PC-3 (cell line): ENCODE measurements around a stretch of chr15.

GRCh38 chr15:61155731-61156036 lies 73.4 kb downstream of the RORA start:
- RAMPAGE, long total RNA = no peak

GRCh38 chr15:62208956-62210201 lies 44.3 kb upstream of the C2CD4B start:
- RAMPAGE, long total RNA = no peak

GRCh38 chr15:62281669-62282154 lies 108.6 kb upstream of the TLN2 start:
- RAMPAGE, long total RNA = no peak

DNA sequence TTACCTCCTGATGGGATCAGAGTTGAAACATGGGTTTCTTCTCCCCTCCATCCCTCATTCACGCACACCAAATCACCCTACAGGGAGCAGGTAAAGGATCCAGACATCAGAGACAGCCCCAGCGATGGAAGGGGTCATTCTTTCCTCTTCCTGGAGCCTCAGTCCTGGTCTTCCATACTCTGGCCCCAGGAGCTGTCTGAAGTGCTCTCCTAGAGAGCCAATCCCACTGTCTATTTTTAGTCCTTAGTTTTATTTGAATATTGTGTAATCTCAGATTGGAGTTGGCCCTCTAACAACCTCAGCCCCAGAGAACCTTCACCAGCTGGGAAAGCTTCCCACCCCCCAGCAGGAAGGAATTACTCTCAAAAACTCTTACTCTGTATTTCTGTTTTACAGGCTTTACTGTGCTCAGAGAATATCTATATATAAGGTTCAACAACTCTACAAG lies 88.1 kb upstream of the TLN2 start:
- RAMPAGE, long total RNA = no peak

DNA sequence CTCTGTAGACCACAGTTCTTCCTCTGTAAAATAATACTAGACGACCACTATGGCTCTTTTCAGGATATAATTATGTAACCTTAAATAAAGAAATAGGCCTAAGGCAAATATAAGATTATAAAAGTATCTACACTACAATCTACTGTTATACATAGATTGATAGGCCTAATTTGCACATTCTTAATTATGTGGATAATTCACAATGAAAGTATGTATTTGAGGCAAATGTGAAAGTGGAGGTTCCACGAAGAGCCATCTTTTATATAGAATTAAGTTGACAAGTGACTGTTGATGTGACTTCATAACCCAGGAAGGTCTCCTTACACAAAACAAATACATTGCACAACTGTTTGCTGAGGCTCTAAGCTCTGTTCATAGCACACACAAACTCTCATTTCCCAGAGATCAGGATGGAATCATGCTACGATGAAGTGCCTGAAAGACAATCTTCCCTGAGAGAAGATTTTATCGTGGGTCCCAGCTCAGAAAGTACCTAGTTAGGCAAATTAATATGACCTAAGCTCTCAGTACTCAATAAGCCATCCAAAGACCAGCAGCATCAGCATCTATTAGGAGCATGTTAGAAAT lies 64.1 kb upstream of the TLN2 start:
- RAMPAGE, long total RNA = no peak

DNA sequence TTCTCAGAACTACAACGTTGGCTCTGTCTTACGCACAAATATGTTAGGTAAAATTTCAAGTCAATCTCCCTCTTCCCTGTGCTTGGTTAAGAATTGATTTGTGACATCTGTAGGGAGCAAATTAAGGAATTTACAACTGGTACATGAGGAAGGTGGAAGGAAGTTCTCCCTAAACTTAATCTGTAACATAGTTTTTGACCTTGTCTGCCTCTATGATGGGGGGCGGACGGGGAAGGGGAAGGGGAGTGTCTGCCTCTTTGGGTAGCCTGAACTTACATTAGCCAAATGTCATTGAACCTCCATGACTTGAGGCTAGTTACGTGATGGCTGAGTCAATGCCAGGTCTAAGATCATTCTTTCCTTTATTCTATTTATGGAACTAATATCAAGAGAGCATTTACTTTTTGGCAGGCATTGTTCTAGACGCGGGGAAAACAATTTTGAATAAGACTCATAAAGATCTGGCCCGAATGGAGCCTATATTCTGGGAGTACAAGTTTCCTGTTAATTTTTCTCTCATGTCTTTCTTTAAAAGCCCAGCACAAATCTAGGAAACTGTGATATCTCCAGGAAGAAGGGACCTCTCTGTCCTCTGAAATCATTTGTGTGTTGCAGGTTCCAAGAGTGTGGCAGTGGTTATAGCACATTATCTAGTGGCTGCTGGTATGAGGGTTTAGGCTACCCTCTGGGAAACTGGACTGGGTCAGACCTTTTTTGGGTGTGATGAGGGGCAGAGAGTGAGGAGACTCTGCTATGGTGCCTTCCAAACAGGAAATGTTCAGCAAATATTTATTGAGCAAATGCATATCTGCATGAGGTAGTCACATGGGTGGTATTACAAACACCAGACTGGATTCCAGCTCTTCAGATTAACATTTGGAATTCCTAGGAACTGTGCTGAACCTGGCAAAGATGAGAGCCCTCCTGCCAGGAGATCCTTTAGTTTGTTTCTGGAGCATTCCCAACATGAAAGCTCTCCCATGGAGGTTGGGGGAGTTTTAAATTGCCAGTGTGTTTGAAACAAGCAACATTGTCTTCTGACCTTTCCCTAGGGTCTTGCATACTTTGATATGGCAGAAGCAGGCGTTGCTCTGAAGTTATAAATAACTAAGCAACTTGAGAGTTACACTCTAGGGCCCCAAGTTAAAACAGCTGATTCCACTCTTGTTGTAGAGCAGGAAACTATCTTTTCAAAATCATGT lies 115.7 kb downstream of the TLN2 start:
- RAMPAGE, long total RNA = no peak

GRCh38 chr15:62558998-62559330 lies 168.6 kb downstream of the TLN2 start:
- RAMPAGE, long total RNA = no peak

GRCh38 chr15:62657553-62658081 lies 267.3 kb downstream of the TLN2 start:
- RAMPAGE, long total RNA = no peak

DNA sequence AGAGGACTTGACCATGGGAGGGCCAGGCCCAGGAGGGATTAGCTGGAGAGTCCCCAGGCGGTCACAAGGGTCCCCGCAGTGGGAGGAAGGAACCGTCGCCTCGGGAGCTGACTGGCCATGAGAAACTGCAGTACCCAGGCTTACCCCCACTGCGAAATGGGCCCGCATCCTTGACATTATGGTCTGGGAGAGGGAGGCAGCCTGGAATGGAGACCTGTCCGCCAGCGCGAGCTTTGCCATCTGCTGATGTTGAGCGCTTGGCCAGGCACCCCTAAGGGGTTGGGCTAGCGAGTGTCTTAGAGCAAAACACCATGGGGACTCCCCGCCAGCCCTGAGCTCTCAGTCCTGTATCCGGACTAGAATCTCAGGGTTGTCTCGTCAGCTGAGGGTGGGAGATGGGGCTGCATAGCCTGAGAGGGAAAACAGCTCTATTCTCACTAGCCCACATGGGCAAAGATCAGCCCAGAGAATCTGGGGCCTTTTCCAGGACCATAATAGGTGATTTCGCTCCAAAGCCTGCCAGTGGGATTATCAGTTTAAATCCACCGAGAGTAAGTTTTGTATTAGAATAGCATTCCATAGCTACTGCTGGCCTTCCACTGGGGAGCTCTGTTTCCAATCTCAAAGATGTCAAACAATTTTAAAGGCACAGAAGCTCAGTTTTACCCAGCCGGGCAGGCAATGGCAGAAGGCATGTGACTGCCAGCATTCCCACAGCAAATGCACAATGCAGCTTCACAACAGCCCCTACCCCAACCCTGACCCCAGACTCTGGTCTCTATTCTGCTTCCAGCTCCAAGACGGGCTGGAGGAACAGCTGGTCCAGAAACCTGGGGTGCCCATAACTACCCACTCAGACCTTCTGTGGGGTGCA lies 167.5 kb upstream of the TPM1 start:
- RAMPAGE, long total RNA = no peak

DNA sequence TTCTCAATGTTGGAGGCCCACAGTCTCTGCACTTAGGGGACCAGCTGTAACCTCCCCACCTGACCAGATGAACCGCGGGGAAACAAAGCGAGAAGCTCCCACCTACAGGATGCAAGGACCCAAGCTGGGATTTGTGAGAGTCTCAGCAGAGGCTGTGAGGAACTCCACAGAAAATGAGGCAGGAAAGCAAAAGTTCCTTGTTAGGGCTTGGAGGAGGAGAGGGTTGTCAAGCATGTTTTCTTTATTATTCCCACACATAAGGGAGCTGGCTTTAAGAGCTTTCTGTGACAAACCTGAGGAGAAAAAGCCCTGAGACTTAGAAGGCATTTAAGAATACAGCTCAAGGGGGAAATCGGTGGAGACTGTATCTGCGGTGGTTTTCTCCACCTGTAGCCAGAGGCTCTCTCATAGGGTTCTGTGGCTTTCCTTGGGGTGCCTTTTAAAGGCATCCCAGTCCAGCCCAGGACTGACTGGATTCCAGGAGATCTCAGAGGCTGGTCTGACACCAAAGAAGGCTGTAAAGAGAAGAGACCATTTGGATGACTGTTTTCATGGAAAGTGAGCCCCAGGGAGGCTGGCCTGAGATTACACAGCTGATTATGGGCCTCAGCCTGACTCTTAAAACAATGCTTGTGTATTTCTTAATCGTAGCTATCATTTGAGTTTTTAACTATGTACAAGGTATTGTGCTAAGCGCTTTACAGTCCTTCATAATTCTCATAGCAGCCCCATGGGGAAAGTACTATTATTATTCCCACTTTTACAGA lies 4.7 kb downstream of the TPM1 start:
- RAMPAGE, long total RNA = no peak

DNA sequence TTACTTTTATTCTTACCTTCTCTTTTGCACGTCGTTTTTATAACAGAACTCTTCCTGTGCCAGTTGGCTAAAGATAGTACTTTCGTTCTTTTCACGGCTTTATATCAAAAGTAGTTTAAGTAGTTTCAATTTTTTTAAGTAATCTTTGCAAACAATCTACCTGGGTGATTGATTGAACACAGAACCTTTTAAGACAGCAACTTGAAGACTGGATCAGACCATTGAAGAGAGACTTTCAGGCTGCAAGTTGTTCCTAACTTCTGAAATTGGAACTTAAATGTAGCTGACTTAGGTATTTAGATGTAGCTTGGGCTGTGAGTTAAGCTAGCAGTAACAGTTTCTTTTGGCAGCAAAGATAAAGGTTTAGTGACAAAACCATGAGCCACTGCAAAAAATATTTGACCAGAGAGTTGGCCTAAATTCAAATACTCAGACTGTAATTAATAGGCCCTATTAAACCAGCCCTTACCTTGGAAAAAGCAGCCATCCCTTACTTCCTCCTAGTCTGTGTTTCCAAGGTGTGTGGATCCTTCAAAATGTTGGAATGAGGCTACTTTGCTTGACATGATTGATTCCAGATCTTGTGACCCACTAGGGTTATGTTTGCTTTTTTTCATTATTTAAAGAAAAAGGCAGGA lies 8.1 kb downstream of the TPM1 start:
- RAMPAGE, long total RNA = no peak

DNA sequence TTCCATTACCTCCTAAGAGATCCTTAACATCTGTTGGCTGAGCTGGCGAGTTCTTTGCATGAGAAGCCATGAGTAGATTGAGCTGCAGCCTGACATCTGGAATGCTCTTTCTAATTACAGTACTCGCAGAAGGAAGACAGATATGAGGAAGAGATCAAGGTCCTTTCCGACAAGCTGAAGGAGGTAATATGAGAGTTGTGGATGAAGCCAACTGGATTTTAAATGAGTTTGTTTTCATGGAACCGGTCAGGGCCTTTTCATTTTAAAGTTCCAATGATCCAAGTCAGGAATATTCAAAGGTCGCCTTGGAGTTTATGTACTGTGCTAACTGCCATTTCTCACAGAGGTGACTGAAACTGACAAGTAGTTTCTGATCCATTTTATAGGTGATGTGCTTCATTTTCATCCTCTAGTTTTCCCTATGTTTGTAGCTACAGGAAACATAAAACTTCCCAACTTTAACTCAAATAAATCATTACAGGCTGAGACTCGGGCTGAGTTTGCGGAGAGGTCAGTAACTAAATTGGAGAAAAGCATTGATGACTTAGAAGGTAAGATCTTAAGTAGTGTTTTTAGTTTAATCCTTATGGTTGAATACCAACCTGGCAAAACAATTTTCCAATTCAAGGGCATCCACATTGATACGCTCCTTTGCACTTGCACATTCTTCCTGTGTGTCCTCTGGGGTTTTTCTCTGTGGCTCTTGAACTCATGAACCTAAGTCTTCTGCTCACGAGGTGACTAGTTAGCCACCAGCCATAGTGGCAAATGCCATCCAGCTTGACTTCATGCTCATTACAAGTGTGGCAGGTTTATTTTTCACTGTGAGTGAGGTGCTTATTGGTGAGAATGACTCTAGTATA lies 19.8 kb downstream of the TPM1 start:
- RAMPAGE, long total RNA = no peak

GRCh38 chr15:63079790-63080295 lies 37.3 kb downstream of the TPM1 start:
- RAMPAGE, long total RNA = no peak

GRCh38 chr15:63308021-63308813 lies 30.8 kb downstream of the APH1B start:
- RAMPAGE, long total RNA = no peak

- RAMPAGE, long total RNA = no peak
Measured at GRCh38 chr15:63325501-63326365, 48.3 kb downstream of the APH1B start.

GRCh38 chr15:63371509-63372091 lies 10.0 kb downstream of the CA12 start:
- RAMPAGE, long total RNA = no peak

DNA sequence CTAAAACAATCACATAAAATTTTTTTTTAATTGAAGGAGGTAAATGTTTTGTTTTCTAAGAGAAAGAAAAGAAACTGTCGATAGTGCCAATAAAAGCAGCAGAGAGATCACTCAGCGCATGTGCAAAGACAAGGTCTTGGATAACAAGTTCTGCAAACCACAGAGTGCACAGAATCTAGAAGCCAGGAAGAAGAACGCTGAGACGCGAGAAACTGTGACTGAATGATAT lies 10.9 kb upstream of the CA12 start:
- RAMPAGE, long total RNA = no peak

DNA sequence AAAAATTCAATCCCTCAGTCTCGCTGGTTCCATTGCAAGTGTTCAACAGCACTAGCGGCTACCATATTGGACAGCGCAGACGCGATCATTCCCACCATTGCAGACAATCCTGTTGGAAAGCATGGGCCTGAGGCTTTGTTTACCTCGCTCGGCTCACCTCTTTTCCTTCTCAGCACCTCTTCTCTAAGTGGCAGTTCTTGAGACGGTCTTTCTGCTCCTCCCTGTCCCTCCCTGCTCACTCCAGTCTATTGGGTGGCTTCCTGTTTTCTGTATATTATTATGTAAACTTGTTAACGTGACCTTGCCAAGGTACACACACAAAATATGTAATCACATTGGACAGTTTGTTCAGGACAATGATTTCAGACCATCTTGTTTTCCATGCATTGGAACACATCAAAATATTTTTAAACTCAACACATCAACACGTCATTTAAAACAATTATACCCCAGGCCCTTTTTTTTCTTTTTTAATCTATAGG lies 21.9 kb upstream of the CA12 start:
- RAMPAGE, long total RNA = no peak

DNA sequence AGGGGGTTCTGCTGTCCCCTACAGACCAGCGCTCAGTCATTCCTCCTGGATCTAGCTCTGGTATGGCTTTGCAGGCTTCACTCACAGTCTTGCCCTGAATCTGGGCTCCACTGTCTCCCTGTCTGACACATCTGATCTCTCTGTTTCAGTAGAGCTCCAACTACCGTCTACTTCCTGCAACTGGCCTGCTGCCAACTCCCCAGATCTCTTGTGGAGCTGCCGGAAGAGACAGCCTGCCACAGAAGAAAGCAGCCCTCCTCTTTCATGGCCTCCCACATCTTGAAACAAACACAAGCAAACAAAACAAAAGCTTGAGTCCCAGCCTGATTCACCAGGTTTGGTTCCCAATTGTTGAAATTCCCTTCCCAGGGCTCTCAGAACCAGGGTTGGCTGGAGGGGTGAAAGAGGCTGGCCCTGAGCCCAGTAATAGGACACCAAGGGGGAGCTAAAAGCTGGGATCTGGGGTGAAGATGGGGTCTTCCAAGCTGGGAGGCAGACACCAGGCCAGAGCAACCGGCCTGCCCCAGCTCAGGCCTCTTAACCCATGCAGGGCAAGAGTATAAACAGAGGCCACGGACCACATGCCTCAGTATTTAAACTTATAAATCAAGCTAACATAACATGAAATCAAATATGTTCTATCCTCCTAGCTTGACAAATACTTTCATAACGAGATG lies 55.3 kb upstream of the CA12 start:
- RAMPAGE, long total RNA = no peak

DNA sequence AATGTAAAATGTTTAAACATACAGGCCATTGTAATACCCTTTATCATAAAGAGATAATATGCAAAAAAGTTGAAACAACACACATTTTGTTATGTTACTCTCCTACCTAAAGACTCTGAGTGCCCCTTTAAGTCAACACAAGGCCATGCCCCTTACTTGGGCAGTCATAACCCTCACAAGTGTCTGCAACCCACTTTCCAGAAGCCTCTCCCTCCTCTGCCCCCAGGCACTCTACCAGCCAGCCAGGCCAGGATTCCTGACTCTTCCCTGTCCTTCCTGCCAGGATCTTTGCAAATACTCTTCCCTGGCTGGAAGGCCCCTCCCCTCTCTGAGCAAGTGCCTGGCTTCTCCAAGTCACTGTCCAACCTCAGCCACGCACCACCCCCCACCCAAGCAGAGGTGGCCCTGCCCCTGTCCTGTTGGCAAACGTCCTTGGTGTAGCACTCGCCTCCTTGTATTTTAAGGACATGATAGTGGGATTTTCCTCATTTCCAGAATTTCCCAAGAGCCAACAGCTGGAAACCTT lies 54.7 kb upstream of the USP3 start:
- RAMPAGE, long total RNA = no peak